Keratinocyte (primary cell): ENCODE results near the gene PFKM.

DNA sequence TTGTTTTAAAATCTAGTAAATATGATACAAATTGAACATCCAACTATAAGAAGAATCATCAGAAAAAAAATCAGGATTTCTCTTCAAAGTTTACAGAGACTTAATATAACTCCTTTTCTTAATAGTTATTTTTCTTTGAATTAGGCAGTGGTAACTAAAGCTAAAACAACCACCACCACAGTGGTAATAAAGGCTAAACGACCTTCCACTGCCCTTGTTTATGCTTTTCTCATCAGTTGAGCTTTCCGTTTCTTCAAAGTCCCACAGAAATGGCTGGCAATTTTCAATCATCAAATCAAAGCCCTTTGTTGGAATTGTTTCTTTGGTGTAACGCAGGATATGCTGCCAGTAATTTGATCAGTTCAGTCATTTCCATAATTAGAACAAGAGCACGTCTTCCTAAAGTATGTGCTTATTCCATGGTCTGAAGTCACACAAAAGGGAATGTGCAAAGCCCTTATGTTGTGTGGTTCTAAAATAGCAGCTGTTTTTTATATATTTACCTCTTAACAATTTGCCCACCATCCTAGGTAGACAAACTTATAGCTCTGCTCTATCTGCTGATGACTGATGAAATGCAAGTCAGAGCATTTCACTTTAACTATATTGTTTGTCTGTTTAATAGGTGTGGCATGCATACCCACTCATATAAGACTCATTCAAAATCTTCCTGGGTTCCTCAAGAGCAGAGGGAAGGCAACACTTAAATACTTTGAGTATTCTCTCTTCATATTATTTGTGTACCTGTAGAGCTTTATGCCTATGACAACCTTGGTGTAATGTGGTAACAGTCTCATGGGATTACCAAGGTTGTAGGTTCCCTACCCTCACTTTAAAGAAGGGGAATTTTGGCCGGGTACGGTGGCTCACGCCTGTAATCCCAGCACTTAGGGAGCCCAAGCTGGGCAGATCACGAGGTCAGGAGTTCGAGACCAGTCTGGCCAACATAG lies 176.1 kb upstream of the SLC38A2 start:
CAGE:
- cytosol, long polyA minus RNA, result no peak
- cytosol, long polyA plus RNA, result no peak
- long polyA plus RNA, result no peak
- nucleus, long polyA minus RNA, result no peak
- nucleus, long polyA plus RNA, result no peak

DNA sequence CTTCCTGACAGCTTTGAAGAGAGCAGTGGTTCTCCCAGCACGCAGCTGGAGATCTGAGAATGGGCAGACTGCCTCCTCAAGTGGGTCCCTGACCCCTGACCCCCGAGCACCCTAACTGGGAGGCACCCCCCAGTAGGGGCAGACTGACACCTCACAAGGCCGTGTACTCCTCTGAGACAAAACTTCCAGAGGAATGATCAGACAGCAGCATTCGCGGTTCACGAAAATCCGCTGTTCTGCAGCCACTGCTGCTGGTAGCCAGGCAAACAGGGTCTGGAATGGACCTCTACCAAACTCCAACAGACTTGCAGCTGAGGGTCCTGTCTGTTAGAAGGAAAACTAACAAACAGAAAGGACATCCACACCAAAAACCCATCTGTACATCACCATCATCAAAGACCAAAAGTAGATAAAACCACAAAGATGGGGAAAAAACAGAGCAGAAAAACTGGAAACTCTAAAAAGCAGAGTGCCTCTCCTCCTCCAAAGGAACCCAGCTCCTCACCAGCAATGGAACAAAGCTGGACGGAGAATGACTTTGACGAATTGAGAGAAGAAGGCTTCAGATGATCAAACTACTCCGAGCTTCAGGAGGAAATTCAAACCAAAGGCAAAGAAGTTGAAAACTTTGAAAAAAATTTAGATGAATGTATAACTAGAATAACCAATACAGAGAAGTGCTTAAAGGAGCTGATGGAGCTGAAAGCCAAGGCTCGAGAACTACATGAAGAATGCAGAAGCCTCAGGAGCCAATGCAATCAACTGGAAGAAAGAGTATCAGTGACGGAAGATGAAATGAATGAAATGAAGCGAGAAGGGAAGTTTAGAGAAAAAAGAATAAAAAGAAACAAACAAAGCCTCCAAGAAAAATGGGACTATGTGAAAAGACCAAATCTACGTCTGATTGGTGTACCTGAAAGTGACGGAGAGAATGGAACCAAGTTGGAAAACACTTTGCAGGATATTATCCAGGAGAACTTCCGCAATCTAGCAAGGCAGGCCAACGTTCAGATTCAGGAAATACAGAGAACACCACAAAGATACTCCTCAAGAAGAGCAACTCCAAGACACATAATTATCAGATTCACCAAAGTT lies 207.3 kb downstream of the SLC38A4 start:
CAGE:
- cytosol, long polyA minus RNA, result no peak
- cytosol, long polyA plus RNA, result no peak
- long polyA plus RNA, result no peak
- nucleus, long polyA minus RNA, result no peak
- nucleus, long polyA plus RNA, result no peak

GRCh38 chr12:46669606-46670270 lies 156.1 kb downstream of the SLC38A4 start:
CAGE:
- cytosol, long polyA minus RNA, result no peak
- cytosol, long polyA plus RNA, result no peak
- long polyA plus RNA, result no peak
- nucleus, long polyA minus RNA, result no peak
- nucleus, long polyA plus RNA, result no peak

DNA sequence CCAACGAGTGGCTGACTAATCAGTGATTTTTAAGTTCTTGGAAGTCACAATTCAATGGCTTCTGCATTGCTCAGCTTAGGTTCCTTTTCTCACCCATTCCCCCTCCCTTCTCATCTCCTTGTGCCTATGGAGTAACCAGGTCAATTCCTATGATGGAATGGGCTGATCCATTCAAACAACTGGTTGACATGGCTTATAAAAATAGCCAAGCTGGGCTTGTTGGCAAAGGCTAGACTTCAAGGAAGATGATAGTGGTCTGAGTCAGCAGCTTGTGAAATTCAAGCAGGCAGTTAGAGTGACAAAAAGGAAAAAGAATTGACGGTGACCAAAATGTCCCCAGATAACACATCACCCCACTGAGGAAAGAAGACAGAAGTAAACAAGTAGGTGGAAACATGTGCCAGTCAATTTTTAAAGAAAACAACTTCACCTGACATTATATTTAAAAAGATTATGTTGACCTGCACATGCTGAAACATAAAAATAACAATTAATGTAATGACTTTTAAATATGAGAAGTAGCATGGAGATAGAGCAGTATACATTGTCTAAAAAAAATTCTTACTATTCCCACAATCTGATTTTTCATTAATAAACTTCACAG lies 119.8 kb upstream of the PCED1B start:
CAGE:
- cytosol, long polyA minus RNA, result no peak
- cytosol, long polyA plus RNA, result no peak
- long polyA plus RNA, result no peak
- nucleus, long polyA minus RNA, result no peak
- nucleus, long polyA plus RNA, result no peak

CAGE:
- cytosol, long polyA minus RNA, result no peak
- cytosol, long polyA plus RNA, result no peak
- long polyA plus RNA, result no peak
- nucleus, long polyA minus RNA, result no peak
- nucleus, long polyA plus RNA, result no peak
Observed at GRCh38 chr12:47378871-47379188, 299.1 kb upstream of the AMIGO2 start.

DNA sequence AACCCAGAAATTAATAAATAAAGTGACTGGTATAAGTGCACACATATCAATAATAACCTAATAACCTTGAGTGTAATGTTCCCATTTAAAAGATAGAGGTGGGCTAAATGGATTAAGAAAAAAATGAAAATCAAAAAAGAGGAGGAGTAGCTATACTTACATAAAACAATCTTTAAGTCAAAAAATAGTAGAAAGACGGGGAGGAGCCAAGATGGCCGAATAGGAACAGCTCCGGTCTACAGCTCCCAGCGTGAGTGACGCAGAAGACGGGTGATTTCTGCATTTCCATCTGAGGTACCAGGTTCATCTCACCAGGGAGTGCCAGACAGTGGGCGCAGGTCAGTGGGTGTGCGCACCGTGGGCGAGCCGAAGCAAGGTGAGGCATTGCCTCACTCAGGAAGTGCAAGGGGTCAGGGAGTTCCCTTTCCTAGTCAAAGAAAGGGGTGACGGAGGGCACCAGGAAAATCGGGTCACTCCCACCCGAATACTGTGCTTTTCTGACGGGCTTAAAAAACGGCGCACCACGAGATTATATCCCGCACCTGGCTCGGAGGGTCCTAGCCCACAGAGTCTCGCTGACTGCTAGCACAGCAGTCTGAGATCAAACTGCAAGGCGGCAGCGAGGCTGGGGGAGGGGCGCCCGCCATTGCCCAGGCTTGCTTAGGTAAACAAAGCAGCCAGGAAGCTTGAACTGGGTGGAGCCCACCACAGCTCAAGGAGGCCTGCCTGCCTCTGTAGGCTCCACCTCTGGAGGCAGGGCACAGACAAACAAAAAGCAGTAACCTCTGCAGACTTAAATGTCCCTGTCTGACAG lies 278.9 kb downstream of the RPAP3 start:
CAGE:
- cytosol, long polyA minus RNA, result no peak
- cytosol, long polyA plus RNA, result no peak
- long polyA plus RNA, result no peak
- nucleus, long polyA minus RNA, result no peak
- nucleus, long polyA plus RNA, result no peak

DNA sequence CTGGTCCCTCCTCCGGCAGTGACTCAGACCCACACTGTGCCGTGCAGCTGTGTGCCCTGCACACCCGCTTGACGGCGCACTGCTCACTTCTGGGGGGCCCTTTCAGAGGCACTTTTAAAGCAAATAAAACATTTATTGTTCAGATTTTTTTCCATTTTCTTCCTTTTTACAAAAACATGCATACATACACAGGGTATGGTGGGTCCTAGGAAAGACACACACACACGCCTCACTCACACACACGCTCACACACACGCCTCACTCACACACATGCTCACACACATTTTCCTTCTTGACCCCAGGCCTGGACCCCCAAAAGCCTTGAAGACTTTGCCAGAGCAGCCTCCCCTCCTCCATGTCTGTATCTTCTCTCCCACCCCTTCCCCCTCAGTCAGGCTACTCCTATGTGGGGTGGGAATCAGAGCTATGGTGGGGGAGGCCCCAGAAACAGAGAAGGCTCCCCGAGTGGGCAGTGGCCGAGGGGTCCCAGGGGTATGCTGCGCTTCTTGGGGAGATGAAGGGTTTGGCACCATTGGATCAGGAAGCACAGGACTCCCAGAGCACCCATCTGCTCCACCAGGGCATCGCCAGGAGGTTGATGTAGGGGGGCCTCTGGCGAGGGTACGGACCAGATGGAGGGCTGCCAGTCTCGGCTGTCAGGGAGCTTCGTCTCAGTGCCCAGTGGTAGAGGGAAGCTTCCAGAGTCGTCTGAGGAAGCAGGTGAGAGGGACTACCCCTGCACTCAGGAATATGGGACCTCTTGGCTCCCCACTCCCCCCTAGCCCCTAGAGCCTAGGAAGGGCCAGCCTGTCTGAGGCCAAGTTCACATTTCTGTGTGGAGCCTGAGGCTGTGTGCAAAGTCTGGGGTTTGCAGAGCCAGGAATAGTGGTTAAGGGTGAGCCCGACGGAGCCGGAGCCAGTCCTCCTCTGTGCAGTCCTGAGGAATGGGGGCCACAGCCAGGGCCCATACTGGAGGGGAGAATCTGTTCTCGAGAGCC lies 9.9 kb downstream of the SLC48A1 start:
CAGE:
- cytosol, long polyA minus RNA, result start-site peak on the minus strand centred at position 263 of the sequence, 216 bp wide, 21 reads
- cytosol, long polyA plus RNA, result no peak
- long polyA plus RNA, result no peak
- nucleus, long polyA minus RNA, result no peak
- nucleus, long polyA plus RNA, result no peak

GRCh38 chr12:47789672-47790235 lies 16.7 kb downstream of the SLC48A1 start:
CAGE:
- cytosol, long polyA minus RNA, result no peak
- cytosol, long polyA plus RNA, result no peak
- long polyA plus RNA, result no peak
- nucleus, long polyA minus RNA, result no peak
- nucleus, long polyA plus RNA, result no peak

GRCh38 chr12:47863369-47863909 lies 41.4 kb downstream of the VDR start:
CAGE:
- cytosol, long polyA minus RNA, result no peak
- cytosol, long polyA plus RNA, result no peak
- long polyA plus RNA, result no peak
- nucleus, long polyA minus RNA, result no peak
- nucleus, long polyA plus RNA, result no peak

DNA sequence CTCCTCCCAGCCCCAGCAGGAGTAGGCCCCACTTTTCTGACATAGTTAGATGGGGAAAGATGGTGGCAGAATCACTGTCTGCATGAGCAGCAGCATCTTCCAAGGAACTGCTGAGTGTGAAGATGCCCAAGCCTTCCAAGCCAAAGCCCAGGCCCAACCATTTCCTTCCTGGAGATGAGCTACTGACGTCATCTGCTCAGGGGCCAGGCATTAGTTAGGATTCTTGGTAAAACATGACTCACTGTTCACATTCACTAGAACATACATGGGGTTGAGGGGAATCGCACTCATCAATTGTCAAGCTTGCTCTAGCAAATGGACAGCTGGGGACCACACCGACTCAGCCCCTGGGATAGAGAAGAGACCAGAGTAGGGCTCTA lies 37.2 kb downstream of the VDR start:
CAGE:
- cytosol, long polyA minus RNA, result no peak
- cytosol, long polyA plus RNA, result no peak
- long polyA plus RNA, result no peak
- nucleus, long polyA minus RNA, result no peak
- nucleus, long polyA plus RNA, result no peak

GRCh38 chr12:47874361-47875303 lies 30.2 kb downstream of the VDR start:
CAGE:
- cytosol, long polyA minus RNA, result no peak
- cytosol, long polyA plus RNA, result no peak
- long polyA plus RNA, result no peak
- nucleus, long polyA minus RNA, result no peak
- nucleus, long polyA plus RNA, result no peak

DNA sequence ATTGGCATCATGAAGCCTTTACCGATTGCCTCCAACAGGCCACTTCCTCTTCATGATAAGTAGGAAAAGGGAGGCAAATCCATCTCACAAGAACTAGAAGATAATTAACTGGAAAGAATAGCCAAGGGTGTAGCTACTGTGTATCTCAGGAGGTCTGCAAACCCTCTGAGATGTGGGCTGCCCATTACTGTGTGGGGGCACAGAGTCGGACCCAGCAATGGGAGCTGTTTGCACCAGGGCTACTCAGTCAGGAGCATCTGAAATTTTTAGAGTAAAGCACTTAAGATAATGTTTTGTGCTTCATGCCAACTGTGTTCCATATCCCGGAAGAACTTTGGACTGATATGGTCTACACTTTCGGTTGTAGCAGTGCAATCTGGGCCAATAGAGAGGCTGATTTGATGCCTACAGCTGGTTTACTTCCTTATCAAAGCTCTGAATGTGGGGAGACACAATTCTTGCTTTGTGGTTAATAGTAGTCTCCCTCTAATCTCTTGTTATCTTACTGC lies 7.6 kb upstream of the VDR start:
CAGE:
- cytosol, long polyA minus RNA, result no peak
- cytosol, long polyA plus RNA, result no peak
- long polyA plus RNA, result no peak
- nucleus, long polyA minus RNA, result no peak
- nucleus, long polyA plus RNA, result no peak

DNA sequence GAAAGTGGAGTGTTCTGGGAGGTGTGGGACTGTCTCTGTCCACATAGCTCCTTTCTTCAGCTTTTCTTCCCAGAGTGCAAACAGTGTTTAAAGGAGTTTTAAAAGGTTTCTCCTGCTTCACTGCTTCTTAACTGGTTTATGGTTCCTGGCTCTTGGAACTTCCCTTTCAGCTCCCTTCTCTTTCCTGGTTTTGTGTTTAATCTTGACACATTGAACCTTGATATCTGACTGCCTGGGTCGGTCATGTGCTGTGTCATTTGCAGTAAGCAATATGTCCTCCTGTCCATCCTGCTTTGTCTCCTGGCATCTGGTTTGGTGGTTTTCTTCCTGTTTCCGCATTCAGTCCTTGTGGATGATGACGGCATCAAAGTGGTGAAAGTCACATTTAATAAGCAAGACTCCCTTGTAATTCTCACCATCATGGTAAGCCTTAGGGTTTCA lies 2.2 kb downstream of the TMEM106C start:
CAGE:
- cytosol, long polyA minus RNA, result no peak
- cytosol, long polyA plus RNA, result no peak
- long polyA plus RNA, result no peak
- nucleus, long polyA minus RNA, result no peak
- nucleus, long polyA plus RNA, result no peak

DNA sequence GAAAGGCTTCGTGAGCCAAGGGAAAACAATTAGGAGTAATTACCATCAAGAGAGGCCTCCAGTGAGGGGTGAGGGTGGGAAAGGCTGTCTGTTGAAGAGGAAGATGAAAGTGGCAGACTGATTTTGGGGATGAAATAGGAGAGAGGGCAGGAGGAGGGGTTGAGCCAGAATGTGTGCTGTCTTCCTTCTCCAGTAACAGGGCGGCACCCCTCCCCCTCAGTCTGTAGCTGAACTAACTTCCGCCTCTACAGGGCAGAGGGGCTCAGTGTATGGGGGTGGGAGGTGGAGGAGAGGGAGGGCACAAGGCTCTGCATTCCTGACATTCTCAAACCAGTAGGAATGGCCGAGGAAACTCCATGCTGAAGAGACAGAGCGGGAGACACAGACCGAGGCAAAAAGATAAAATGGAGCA lies 33.1 kb upstream of the COL2A1 start:
CAGE:
- cytosol, long polyA minus RNA, result no peak
- cytosol, long polyA plus RNA, result no peak
- long polyA plus RNA, result no peak
- nucleus, long polyA minus RNA, result no peak
- nucleus, long polyA plus RNA, result no peak

DNA sequence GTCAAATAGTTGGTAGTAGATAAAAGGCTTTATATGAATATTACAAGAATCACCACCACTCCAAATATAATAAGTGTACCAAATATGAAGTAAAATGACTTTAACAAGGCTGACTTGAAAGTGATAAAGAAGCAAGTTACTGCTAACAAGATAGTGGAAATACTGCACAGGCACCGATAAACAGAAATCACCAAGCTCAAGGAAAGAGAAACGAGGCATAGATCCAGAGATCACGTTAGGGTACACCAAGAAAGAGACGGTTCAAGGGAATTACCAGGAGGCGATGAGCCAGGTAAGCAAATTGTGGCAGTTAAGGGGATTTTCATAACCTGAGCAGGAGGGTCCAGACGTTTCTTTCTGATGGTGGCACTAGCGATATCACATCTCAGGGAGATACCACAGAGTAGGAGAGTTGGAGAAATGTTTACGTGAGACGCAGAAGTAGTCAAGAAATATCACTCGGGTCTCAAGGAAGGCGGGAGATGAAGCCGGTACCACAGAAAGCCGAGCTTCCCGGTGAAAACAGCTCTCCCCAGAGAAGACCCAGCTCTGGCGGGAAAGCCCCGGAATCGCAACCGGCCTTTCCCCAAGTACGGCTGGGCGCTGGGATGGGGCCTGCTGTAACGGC lies 637 bp downstream of the SENP1 start:
CAGE:
- cytosol, long polyA minus RNA, result no peak
- cytosol, long polyA plus RNA, result no peak
- long polyA plus RNA, result no peak
- nucleus, long polyA minus RNA, result no peak
- nucleus, long polyA plus RNA, result no peak

DNA sequence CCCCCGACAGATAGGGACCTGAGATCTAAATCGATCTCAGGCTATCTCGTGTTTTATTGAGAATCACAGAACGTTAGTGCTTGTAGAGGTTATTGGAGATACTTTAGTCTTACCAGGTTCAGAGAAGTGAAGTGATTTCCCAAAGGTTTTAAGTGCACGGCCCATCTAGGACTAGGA lies 473 bp upstream of the SENP1 start:
CAGE:
- cytosol, long polyA minus RNA, result no peak
- cytosol, long polyA plus RNA, result no peak
- long polyA plus RNA, result no peak
- nucleus, long polyA minus RNA, result no peak
- nucleus, long polyA plus RNA, result no peak

GRCh38 chr12:48119060-48120109 lies at the start of gene PFKM:
Gene PFKM (plus strand): TSS chr12:48119364.
CAGE:
- cytosol, long polyA minus RNA, result start-site peak on the plus strand at chr12:48119346-48119364, 114 reads
- cytosol, long polyA plus RNA, result start-site peak on the plus strand at chr12:48119356-48119371, 104 and 87 reads in 2 replicates
- long polyA plus RNA, result start-site peak on the plus strand at chr12:48119354-48119376, 329 and 259 reads in 2 replicates
- nucleus, long polyA minus RNA, result start-site peak on the plus strand at chr12:48119364-48119376, 46 reads
- nucleus, long polyA plus RNA, result start-site peak on the plus strand at chr12:48119346-48119376, 254 and 253 reads in 2 replicates

CAGE:
- cytosol, long polyA minus RNA, result no peak
- cytosol, long polyA plus RNA, result no peak
- long polyA plus RNA, result no peak
- nucleus, long polyA minus RNA, result no peak
- nucleus, long polyA plus RNA, result no peak
Observed at GRCh38 chr12:48198426-48199260, 4.4 kb downstream of the OR10AD1 start.

GRCh38 chr12:48350008-48350752 lies 539 bp downstream of the ZNF641 start:
CAGE:
- cytosol, long polyA minus RNA, result no peak
- cytosol, long polyA plus RNA, result no peak
- long polyA plus RNA, result no peak
- nucleus, long polyA minus RNA, result no peak
- nucleus, long polyA plus RNA, result no peak

GRCh38 chr12:48414129-48414482 lies 58.3 kb upstream of the ANP32D start:
CAGE:
- cytosol, long polyA minus RNA, result no peak
- cytosol, long polyA plus RNA, result no peak
- long polyA plus RNA, result no peak
- nucleus, long polyA minus RNA, result no peak
- nucleus, long polyA plus RNA, result no peak